OCI-LY7 (cell line): ENCODE measurements around a stretch of chr12.

GRCh38 chr12:120496526-120497448 lies 874 bp downstream of the DYNLL1 start:
- PRO-cap, result no peak
- RAMPAGE, long total RNA, result no peak

DNA sequence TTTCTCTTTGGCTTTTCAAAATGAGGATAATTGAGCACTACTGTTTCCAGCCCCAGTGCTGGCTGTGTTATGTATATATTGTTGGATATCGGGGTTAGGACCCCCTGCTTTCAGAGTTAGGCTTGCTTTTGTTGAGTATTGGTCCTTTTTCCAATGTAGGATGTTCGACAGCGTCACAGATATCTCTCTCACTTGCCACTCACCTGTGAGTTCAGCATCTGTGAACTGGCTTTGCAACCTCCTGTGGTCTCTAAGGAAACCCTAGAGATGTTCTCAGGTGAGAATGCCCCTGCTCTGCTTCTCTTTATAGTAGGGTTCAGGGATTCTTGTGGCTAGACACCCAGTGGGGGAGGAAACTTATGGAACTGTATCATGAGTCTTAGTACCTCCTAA lies 16.3 kb downstream of the POP5 start:
- PRO-cap, result no peak
- RAMPAGE, long total RNA, result no peak

GRCh38 chr12:120576122-120577299 lies 4.7 kb downstream of the POP5 start:
- PRO-cap, result no peak
- RAMPAGE, long total RNA, result no peak

GRCh38 chr12:120843382-120844142 lies 60.6 kb downstream of the SPPL3 start:
- PRO-cap, result no peak
- RAMPAGE, long total RNA, result no peak

DNA sequence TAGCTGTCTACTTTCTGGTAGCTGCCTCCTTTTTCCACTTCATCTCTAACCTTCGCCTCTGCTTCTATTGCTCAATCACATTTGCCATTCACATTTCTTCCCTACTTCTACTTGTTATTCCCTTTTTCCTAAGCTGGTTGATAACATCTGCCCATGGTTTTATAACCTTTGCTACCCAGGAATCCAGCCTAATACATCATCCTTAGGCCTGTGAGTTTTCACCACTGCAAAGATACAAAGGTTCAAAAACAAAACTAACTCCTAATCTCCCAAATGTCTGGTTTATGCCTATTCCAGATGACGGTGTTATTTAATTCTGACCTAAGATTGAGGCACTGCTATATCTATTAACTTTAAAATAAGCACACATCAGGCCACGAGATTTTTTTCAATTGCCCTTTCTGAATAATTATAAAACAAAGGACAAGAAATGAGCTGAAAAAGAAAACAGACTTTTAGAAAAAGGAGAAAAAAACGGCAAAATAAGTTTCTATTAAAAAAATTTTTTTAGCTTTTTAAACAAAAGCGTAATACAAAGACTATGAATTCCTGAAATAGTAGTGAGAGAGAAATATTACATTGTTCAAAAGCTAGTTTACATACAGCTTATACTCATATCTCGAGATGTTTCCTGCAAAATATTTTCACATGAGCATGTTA lies 13.0 kb downstream of the SPPL3 start:
- PRO-cap, result no peak
- RAMPAGE, long total RNA, result no peak

DNA sequence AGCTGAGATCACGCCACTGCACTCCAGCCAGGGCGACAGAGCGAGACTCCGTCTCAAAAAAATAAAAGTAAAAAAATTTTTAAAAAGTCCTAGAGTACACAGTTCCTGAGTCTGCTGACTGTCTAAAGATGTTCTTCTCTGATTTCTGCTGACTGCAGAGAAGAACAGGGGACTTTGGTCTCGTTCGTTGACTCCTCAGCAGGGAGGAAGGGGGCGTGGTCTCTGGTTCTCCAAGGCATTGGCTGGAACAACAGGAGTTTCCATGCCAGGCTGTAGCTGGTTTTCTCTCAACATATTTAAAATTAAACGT lies 16.8 kb upstream of the HNF1A start:
- PRO-cap, result no peak
- RAMPAGE, long total RNA, result no peak

DNA sequence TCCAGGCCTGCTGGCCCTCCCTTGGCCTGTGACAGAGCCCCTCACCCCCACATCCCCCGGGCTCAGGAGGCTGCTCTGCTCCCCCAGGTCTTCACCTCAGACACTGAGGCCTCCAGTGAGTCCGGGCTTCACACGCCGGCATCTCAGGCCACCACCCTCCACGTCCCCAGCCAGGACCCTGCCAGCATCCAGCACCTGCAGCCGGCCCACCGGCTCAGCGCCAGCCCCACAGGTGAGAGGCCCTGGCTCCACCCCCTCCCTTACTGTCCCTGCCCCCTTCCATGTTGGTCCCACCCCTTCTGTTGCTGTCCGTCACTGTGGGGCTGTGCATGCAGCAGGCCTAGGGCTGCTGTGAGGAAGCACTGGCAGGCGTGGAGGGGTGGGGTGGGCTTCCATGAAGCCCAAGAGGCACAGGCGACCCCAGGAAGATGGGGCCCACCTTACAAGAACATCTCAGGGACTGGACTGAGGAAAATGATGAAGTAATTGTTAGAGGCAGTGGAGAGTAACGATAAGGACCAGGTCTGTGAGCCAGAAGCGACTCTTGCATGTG lies 16.8 kb downstream of the C12orf43 start:
- PRO-cap, result no peak
- RAMPAGE, long total RNA, result no peak

GRCh38 chr12:121001368-121002125 lies 14.7 kb downstream of the C12orf43 start:
- PRO-cap, result no peak
- RAMPAGE, long total RNA, result no peak

GRCh38 chr12:121047535-121047951 lies 8.5 kb upstream of the OASL start:
- PRO-cap, result no peak
- RAMPAGE, long total RNA, result no peak

DNA sequence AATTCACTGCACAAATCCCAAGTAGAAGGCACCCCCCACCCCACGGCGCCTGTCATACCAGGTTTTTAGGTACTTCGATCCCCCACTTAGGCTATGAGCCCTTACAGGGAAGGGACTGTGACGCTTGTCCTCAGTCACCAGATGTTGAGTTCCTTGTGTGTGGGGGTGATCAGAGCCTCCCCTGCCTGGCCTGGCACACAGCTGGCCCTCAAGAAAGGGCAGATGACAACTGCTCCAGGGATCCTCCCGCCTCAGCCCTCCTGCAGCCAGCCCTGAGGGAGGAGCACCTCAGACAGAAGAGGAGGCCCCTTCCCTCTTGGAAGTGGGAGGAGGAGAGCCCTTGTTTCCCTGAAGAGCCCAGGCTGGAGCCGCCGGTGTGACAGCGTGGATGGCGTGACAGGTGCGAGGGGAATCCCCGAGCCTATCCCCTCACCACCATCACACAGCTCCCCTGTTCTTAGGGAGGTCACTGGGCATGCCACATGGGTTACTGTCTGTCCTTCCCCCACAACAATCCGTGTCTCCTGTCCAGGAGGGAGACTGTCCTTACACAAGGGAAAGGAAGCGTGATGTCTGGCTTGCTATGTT lies 31.3 kb downstream of the P2RX4 start:
- PRO-cap, result no peak
- RAMPAGE, long total RNA, result no peak

DNA sequence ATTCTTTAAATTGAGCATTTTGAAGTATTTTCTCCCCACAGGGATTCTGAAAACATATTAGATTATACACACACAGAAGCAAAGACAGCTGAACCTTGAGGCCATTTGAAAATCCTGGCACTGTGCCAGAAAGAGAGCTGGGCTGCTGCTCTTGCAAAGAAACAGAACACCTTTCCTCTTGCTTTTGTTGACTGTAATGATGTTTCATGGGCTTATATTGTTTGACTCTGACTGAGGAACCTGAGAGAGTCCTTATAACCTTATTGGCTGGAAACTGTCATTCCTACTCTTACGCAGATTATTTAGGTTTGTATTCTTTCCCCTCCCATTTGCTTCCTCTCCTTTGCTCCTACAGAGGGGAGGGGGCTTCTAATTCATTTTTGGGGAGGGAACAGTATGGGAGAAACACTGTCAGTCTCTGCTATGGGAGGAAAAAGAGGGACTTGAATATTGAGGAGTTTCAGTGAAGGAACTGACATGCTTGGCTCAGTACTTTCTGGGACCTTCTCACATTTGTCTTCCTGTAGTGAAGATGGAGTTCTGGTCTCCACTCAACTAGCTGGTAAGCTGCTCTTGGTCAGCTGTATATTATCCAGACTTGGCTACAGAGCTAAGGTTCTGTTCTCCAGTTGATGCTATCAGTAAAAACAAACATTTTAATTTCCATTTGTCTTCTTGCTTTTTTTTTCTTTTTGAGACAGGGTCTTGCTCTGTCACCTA lies 5.0 kb downstream of the RNF34 start:
- PRO-cap, result no peak
- RAMPAGE, long total RNA, result no peak

DNA sequence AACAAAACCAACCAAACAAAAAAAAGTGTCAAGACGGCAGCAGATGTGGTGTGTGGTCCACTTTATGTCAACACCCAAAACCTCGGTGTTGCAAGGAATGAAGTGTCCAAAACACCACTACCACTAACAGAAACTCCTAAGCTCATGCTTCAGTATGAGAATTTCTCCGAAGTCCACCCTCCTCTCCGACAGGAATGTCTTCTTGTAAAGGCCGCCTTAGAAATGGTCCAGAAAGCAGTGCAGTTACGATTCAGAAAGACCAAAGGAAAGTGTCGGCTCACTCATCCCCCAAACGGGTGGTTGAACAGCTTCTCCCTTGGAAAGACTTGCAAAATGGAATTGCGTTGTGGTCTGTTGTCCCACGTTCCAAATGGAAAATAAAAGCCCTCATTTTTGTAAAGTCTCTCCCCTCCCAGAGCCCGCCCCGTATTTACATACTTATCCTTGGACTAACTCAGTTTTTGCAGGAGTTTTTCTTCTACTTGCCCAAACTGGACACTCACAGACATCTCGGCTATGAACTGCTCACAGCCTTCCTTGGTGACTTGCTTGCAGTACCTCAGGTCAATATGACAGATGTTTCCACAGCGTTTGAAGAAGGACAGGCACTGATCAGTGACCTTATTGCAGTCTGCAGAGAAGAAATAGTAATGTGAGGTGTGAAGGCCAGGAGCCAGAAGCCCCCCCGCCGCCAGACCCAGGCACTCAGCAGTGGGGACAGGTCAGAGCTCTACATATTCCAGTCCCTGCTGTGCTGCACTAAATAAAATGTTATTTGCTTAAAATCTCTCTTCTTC lies 30.1 kb downstream of the RNF34 start:
- PRO-cap, result no peak
- RAMPAGE, long total RNA, result no peak

DNA sequence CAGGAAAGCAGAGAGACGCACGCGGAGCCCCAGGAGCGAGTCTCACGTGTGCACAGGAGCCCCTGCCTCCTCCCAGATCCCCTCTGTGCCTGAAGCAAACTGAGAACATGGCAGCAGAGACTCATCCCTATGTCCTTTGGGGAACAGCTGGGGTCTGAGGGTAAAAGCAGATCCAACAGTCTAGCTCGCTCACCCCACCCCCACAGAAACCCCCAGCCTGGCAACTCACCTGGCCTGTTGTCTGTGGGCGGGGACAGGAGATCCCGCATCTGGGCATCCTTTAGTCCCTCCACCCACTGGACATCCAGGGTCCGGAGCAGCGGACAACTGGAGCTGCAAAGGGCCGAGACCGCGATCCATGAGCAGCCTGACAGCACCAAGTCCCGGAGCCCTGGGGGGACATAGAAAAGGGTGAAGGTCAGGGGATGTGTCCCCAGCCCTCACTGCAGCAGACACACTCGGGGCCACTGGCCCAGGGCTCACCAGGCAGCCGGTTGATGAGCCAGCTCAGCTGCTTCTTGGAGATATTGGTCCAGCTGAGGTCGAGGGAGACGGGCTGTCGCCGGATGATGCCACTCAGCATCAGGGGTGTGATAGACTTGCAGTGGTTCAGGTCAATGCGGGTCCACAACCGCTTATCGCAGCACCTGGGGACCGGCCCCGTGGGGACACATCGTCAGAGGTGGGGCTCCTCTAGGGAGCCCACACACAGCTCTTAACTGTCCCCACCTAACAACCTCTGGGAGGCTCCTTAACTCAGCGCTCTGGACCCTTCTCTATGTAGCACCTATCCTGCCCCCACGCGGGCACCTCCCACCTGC lies 40.9 kb downstream of the RNF34 start:
- PRO-cap, result no peak
- RAMPAGE, long total RNA, result no peak

GRCh38 chr12:121442510-121443204 lies 42.7 kb downstream of the RNF34 start:
- PRO-cap, result no peak
- RAMPAGE, long total RNA, result no peak

DNA sequence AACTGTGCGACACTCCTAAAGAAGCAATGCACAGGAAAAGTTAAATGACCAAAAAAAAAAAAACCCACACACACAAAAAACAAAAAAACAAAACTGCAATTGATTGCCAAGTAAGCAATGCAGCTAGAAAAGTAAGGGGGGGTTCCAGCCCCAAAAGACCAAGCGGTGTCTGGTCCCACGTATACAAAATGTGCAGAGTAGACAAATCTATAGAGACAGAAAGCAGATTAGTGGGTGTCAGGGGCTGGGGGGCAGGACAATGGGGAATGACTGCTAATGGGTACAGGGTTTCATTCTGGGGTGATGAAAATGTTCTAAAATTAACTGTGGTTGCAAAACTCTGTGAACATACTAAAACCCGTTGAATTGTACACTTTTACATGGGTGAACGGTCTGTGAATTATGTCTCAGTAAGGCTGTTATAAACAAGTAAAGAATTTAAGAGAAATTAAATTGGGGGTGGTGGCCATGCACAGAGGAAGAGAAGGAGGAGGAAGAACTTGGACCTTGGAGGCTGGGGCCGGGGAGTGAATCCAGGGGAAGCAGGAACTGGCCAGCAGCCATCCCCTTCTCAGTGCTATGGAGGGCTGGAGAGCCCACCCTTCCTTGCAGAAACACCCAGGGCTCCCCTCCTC lies 45.5 kb downstream of the KDM2B start:
- PRO-cap, result no peak
- RAMPAGE, long total RNA, result no peak

- PRO-cap, result bidirectional peak, plus-strand start at chr12:121537164, minus-strand start at chr12:121537055; bidirectional peak, plus-strand start at chr12:121537347, minus-strand start at chr12:121537287
- RAMPAGE, long total RNA, result no peak
Observed at GRCh38 chr12:121536881-121537433, 43.9 kb downstream of the KDM2B start.

DNA sequence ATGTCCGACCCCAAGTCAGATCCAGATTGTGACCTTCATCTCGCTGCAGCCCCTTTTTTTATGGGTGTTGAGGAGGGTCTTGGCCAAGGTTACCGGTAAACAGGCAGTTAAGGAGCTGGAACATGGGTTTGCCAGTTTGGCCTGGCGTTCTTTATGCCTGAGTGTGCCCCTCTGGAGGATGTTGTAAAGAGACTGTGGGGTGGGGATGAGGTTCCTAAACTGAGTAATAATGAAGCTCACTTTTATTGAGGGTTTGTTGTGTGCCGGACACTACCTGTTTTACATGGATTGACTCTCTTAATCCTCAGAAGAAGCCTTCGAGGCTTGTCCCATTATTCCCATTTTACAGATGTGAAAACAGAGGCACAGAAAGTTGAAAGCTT lies 31.3 kb downstream of the MORN3 start:
- PRO-cap, result no peak
- RAMPAGE, long total RNA, result no peak

- PRO-cap, result no peak
- RAMPAGE, long total RNA, result no peak
Observed at GRCh38 chr12:121664539-121665312, 4.7 kb downstream of the MORN3 start.

GRCh38 chr12:121765461-121766127 lies 27.9 kb downstream of the RHOF start:
- PRO-cap, result no peak
- RAMPAGE, long total RNA, result no peak

GRCh38 chr12:121773438-121773895 lies 20.0 kb downstream of the RHOF start:
- PRO-cap, result no peak
- RAMPAGE, long total RNA, result no peak